Pulmonary lymph node (tissue), 1 donor: Measurements from ENCODE around the genes PPA1 and LRRC20.

- PRO-cap, result unidirectional peak, minus-strand start at chr10:69225378
These were observed 5.1 kb downstream of the HKDC1 start for GRCh38 chr10:69225078-69225786.

GRCh38 chr10:69326037-69326678 is 7.5 kb downstream of the HK1 start:
- PRO-cap, result no peak

DNA sequence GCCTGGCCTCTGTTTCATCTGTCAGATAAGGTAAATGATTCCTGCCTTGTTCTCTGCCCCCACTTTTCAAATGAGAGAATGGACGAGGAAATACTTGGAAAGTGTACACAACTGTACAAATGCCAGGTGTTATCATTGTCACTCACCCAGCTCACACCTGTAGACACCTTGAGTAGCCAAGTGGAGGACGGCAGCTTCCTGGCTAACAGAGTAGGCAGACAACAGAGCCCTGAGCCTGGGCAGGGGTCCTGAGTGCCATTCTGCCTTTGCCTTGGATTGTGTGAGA is 14.0 kb downstream of the HK1 start:
- PRO-cap, result no peak

DNA sequence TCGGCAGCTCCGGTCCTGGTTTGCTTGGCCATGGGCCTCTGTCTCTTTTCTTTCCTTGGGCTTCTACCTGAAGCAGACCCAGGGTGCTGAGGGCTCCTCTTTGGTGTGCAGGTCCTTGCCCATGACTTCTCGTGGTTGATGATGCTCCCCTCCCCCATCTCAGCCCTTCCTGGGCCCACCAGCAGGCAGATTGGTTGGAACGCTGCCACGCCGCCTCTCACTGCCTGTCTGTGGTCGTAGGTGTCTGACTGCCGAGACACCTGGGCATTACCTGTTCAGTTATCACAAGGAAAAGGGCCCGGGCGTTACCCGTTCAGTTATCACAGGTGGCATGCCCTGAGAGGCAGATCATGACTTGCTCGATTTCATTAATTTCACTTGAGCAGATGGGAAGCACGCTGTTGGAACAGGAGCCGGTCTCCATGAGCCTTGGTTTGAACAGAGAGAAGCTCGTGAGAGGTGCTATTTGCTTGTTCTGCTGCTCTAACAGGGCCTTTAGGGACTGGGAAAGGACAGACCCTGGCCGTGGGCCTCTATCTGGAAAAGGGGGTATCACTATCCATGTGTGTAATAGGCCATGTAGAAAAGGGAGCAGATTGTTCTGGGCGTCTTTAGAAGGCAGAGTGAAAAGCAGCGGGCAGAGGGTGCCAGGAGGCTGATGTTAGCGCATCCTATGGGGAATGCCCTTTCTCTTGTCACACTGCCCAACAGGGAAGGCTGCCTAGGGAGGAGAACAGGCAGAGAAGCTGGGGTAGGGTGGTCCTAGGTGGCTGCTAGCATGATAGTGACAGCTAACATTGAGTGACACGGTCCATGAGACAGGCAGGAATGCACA is 42.3 kb downstream of the TACR2 start:
- PRO-cap, result no peak

GRCh38 chr10:69382382-69382947 is 34.3 kb downstream of the TACR2 start:
- PRO-cap, result no peak

DNA sequence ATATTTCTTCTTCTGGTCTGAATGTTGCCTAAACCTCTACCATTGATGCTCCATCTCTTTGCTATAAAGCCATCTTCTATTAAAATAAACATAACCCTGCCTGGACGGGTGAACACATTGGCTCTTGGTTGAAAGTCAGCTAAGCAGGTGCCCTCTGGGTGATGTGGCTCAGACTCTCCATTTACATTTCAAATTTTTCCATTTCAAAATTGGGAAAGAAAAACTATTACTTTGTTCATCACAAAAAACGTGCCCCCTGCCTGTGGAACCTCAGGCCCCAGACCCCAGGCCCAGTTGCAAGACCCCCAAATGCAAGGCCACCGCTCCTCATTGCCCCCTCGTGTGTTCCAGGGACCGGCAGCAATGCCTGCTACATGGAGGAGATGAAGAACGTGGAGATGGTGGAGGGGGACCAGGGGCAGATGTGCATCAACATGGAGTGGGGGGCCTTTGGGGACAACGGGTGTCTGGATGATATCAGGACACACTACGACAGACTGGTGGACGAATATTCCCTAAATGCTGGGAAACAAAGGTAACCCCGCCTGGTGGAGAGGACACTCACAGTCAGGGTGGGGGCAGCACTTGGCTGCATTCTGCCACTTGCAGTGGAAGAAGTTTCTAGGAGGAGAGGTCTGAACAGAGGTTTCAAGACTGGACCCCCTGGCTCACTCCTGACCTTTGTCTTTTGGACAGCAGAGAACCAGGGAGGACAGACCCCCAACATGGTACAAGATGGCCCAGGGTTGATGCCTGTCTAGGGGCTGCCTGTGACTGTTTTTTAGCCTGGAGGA is 24.7 kb downstream of the TACR2 start:
- PRO-cap, result no peak

DNA sequence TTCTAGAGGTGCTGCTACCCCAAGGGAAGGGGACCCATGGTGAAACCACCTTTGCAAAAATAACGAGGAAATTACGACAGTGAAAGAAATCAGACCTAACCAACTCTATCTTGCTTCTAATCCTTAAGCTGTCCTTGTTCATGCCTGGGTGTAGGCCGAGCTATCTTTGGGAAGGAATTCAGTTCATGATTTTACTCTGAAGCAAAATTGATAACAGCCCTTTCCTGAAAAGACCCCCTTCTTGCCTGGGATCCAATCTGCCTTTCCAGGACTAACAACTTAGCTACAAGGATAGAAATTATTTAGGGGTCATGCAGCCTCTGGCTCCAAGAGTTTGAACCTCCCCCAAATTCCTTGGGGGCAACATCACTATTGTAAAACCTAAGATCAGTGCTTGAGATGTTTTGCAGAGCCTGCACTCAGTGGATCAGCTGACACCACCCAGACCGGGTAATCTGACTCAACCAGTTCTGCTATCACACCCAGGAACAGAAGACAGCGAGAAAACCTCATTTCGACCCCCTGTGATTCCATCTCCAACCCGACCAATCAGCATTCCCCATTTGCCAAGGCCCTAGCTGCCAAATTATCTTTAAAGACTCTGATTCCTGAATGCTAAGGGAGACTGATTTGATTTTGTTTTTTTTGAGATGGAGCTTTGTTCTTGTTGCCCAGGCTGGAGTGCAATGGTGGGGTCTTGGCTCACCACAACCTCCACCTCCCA is 5.4 kb downstream of the TACR2 start:
- PRO-cap, result no peak

DNA sequence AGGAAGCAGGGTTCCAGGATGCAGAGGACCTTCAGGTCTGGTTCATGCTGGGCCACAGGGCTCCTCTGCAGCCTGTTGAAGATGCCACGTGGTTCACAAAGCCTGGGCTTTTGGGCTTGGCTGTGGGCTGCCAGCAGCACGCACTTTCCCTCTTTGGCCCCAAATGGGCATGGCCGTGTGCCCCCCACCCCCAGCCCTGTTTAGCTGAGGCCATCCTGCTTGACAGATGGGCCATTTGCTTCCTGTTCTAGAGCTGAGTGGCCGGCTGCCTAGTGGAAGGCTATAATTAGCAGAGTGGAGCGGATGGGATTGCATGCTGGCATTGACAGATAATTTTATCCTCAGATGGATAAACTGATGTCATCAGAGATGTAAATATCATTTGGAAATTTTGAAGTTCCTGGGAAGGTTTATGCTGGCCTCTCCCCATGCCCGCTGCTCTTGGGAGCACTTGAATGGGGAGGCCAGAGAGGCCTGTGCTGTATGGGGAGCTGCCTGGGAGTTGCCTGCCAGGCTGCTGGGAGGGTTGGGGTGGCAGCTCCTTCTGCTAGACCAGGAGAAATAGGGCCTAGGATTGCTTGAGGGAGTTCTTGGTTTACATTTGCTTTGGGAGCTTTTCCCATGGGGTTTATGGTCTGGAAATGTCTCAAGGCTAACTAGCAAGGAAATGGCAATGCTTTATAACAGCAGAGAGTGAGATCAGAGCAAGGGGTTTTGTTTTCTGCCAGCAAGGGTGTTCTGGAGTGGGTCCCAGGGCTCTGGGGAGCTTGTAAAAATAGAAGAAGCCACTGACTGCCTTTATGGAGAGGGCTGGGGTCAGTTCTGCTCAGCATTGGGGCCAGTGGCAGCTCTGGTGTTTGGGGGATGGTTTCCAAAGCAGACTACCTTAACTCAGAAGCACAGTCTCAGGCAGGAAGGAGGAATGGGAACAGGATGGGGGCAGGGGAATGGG is 28.4 kb downstream of the TSPAN15 start:
- PRO-cap, result no peak

GRCh38 chr10:69481274-69481770 is 30.1 kb downstream of the TSPAN15 start:
- PRO-cap, result no peak

DNA sequence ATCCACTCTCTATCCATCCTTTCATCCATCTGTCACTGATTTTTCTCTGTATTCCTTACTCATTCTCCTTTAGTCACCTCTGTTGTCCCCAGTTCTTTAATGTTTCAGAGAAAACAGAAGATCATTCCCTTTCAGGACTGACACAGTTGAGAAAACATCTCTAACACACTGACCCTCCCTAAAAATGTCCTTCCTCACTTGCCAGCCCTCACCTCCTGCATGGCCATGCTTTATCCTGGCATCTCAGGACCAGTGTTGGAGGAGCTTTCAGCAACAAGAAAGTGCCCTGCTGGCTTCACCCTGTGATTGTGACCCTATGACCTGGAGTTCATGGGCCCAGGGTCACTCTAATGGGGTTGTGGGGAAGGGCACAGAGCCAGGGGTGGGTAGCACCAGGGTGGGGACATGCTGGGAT is 79.0 kb downstream of the FAM241B start:
- PRO-cap, result no peak

DNA sequence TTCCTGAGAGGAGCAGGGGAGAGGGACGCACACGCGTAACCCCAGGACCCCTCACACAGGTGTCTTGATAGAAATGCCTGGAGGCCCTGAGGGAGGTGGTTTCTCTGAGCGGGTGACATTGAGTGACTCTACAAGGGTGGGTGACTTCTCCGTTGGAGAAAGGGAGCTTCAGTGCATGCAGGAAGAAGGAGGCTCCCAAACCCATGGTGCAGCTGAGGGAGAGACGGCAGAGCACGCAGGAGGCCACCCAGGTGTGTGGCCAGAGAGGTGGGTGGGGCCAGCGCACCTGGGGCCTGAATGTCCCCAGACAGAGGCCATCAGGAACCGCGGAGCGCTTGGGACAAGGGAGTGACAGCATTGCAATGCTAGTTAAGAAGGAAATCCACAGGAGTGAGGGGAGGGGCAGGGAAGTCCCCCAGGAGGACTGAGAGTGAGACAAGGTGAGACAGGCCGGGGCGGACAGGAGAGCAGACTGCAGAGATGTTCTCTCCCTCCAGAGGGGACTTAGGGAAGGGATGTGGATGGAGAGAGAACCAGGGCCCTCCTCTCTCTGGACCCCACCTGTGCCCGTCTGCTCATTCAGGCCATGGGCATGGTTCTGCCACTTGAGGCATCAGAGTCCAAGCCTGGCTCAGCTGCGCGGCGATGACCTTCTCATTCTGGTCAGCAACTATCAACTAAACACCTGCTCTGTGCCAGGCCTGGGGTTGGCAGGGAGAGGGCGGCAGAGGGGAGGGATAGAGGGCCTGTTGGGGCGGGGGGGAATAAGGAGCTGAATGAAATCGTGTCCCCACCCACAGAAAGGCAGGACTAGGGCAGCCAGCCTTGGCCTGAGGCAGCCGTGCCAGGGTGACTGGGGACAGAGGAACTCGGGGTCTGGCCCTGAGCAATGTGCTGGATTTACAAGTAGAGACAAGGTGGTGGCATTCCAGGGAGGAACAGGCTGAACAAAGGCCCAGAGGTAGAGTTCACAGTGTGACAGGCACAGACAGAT is 69.4 kb upstream of the COL13A1 start:
- PRO-cap, result no peak

- PRO-cap, result no peak
These were observed 778 bp downstream of the COL13A1 start for GRCh38 chr10:69802277-69803091.

GRCh38 chr10:70151985-70153107 is 5.8 kb upstream of the TYSND1 start:
- PRO-cap, result no peak

- PRO-cap, result bidirectional peak, plus-strand start at chr10:70232666, minus-strand start at chr10:70232553
These were observed 1.1 kb downstream of the PPA1 start for GRCh38 chr10:70231781-70232962.

DNA sequence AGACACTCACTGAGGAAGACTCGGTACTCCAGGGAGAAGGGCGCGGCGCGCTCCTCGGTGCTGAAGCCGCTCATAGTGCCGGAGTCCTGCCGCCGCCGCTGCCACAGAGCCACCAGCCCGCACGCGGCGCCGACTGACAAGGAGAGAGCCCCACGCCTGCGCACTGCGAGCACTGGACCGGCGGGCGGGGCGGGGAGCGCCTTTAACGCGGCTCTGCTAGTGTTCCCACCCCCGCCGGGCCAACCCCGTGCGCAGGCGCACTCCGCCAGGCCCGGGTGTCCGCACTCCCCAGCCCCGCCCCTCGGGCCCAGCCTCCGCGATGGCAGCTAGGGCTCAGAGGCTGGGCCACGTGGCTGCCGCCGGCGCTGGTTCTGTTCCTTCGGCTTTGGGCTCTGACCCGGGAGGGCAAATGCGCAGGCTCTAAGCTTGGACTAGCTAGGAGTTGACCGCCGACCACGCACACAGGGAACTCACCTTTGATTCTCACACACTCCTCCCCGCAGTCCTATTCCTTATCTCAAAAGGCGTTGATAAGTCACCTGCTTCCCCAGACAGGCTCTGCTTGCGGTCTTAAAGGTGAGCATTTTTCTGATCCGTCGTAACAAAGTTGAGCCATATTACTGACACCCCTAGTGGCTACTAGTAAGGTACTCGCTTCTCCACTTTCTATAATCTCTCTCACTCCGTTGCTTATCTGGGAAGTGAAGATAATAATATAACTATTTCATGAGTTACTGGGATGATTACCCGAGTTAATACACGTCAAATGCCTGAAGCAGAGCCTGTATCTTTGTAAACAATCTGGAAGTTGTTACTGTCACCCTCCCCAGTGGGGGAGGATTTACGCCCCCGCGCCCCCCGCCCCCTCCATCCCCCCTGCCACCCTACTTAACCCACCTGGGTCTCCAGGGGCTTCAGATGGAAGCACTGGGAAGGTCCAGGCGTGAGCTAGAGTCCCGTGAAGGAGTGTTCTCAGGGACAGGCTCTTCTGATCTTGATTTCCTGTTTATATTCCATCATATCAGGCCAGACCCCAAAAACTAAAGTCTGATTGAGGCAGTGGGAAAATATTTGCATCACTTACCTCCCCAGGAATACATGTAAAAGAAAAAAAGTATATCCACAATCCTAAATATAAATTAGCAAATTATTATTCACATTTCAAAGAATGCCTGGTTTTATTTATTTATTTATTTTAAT is at the start of gene PPA1:
PPA1 (minus strand) TSS at position 176 of the 1,200 bp plus-strand sequence.
- PRO-cap, result bidirectional peak, plus-strand start at position 310 of the sequence, minus-strand start at position 174 of the sequence

DNA sequence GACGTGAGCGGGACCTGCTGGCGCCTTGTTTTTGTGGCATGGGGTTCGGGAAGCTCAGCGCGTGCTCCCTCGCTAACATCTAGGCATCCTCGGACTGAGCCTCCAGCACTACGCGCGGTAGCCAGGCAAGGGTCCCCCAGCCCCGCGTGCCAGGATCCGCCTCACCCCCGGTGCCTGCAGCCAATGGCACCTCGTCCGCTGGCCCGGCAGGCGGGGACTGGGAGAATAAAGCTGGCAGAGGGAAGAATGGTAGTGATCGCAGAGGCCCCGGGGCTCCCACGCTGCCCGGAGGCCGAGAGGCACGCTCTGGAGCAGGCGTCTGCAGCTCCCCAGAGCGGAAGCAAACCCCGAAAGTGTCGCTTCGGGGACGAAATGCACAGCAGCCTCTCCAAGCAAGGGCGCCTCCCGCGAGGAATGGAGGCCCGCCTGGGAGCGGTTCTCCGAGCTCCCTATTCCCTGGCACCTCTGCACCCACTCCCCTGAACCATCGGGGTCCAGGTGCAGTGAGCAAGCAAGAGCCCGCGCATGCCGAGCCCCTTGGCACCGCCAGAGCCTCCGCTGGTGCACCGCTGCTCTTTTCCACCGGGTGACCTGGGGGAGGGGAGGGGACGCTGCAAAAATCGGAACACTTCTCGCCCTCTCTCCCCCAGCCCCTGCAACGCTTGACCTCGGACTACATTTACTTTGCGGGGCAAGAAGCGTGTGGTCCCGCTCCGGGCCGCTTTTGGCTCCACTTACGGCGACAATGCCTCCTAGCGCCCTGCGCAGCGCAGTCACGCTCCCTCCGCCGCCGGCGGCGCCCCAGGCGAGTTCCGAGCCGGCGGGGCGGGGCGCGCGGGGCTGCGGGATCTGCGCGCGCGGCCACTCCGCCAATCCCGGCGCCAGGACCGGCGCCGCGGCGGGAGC is at the start of gene LRRC20:
LRRC20 (minus strand) TSS at position 815 of the 906 bp plus-strand sequence.
- PRO-cap, result bidirectional peak, plus-strand start outside the sequence, minus-strand start at position 726 of the sequence

DNA sequence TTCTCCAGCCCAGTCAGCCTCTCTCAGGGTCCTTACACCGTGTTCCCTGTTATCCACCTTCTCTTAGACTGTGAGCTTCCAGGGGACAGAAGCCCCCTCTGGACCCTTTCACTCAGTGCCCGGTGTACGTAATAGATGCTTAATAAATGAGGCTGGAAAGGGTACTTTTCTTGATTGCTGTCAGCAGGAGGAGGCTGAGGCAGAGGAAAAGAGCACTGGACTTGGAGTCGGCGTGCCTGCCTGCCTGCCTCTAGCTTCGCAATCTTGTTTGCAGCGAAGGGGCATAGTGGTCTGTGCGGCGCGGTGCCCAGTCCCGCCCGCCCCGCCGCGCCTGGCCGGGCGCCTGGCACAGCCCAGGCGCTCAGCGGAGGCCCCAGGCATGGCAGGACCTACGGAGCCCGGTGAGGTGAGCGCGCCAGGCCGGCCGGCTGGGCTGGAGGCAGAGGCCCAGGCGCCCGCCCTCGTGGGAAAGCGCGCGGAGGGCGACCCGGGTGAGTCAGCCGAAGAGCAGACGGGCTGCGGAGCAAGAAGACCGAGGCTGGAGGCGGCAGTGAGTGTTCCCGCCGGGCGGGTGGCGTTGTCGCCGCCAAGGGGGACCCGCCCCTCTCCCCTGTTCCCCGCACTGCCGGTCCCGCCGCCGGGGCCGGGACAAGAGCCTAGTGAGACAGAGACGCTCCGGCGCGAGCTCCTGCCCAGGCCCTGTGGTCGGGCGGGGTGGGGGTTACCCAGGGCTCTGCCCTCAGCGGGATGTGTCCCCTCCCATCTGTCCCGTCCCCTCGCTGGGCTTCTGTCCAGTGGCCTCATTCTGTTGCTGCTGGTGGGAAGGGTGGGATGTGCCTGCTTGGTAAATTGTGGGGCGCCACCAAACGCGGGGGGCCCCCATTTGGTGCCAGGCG is 16.8 kb upstream of the NODAL start:
- PRO-cap, result no peak

- PRO-cap, result no peak
These were observed 1.8 kb downstream of the PALD1 start for GRCh38 chr10:70480056-70481061.

GRCh38 chr10:70610308-70610820 is 7.8 kb upstream of the PRF1 start:
- PRO-cap, result unidirectional peak, minus-strand start at chr10:70610580

DNA sequence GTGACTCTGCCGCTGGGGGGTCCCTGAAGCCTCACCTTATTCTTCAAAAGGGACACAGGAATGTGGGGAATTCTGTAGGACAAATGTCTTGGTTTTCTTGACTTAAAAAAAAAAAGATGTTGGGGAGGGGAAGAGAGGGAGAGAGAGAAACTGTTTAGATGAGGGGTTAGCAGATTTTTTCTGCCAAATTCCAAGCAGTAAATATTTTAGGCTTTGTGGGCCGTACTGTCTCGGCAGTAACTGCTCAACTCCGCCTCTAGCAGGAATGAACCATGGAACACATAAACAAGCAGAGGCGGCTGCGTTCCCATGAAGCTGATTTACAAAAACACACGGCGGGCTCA is 10.0 kb upstream of the ADAMTS14 start:
- PRO-cap, result no peak